ENCODE results near the gene SLC22A23.

- PRO-cap = no peak
CAGE:
- cytosol, long polyA plus RNA = no peak
- long polyA plus RNA = no peak
- nucleus, long polyA plus RNA = no peak
Measured at GRCh38 chr6:2931845-2932577, 28.9 kb upstream of the SERPINB9 start.

GRCh38 chr6:2951346-2952403, 19.7 kb downstream of the SERPINB6 start:
- PRO-cap = no peak
CAGE:
- cytosol, long polyA plus RNA = no peak
- long polyA plus RNA = no peak
- nucleus, long polyA plus RNA = no peak

DNA sequence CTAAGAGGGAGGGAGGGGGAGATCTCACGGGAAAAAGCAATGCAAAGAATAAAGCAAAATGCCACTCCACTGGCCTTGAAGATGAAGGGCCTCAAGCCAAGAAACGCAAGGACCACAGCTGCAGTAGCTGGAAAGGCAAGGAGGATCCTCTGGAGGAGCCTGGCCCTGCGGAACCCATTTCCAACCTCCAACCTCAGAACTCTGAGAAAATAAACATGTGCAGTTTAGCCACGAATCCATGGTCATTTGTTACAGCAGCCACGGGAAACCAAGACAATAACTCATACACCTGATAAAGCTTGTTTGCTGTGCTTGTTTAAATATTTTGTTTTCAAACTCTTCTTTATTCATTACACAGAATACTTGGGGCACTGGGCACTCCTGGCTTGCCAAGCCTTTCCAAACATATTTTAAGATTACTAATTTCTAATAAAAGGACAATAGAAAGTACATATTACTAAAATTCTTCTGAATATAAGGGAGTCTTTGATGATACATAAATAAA, 10.4 kb downstream of the SERPINB6 start:
- PRO-cap = no peak
CAGE:
- cytosol, long polyA plus RNA = no peak
- long polyA plus RNA = no peak
- nucleus, long polyA plus RNA = no peak

DNA sequence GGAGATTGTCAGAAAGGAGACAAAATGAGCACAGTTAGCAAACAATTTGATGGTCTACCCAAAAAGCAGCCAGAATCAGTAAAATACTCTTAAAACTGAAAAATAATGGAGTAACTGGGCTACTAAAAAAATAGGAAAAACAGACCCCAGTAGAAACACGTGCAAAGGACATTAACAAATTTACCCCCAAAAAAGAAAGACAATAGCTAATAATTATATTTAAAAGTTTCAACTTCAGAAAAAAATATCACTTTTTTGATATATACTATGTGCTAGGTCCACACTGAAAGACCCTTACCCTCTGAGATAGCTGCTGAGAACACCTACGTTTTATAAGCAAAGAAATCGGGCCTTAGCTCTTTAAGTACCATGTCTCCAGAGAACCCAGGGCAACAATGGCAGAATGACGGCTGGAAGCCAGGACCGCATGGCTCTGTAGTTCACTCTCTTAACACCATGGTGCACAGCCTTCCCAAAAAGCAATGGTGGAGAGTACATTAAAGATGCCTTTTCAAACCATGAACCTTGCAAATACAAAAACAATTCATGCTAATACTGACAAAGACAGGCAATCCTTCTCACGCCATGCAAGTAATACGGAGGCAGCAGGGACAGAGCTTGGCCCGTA, 8.2 kb downstream of the SERPINB6 start:
- PRO-cap = no peak
CAGE:
- cytosol, long polyA plus RNA = no peak
- long polyA plus RNA = no peak
- nucleus, long polyA plus RNA = no peak

DNA sequence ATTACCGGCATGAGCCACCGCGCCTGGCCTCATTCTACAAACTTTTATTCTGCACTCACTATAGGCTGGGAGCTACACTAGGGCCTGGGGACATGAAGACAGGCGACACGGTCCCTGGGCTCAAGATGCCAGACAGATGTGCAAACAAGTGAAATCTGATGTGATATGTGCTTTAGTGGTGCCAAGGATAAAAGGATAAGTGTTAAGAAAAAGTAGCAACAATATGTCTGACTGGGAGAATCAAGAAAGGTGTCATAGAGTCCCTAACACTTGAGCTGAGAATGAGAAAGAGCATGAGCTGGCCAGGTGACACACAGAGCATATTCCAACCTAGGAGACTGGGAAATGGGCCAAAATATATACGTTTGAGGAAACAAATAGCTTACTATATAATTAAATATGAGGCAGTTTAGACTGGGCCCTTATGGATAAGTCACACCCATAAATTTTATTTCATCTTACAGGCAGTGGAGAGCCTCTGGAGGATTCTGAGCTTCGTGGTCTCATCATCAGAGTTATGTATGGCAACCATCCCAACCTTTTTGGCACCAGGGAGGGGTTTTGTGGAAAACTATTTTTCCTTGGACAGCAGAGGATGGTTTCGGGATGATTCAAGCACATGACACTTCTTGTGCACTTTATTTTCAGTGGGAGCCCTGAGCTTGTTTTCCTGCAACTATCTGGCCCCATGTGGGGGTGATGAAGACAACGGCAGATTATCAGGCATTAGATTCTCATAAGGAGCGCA, 13.0 kb upstream of the NQO2 start:
- PRO-cap = no peak
CAGE:
- cytosol, long polyA plus RNA = no peak
- long polyA plus RNA = no peak
- nucleus, long polyA plus RNA = no peak

GRCh38 chr6:2998718-2999776, 647 bp upstream of the NQO2 start:
- PRO-cap = bidirectional peak, plus-strand start at chr6:2999894, minus-strand start at chr6:2999645
CAGE:
- cytosol, long polyA plus RNA = no peak
- long polyA plus RNA = no peak
- nucleus, long polyA plus RNA = no peak

DNA sequence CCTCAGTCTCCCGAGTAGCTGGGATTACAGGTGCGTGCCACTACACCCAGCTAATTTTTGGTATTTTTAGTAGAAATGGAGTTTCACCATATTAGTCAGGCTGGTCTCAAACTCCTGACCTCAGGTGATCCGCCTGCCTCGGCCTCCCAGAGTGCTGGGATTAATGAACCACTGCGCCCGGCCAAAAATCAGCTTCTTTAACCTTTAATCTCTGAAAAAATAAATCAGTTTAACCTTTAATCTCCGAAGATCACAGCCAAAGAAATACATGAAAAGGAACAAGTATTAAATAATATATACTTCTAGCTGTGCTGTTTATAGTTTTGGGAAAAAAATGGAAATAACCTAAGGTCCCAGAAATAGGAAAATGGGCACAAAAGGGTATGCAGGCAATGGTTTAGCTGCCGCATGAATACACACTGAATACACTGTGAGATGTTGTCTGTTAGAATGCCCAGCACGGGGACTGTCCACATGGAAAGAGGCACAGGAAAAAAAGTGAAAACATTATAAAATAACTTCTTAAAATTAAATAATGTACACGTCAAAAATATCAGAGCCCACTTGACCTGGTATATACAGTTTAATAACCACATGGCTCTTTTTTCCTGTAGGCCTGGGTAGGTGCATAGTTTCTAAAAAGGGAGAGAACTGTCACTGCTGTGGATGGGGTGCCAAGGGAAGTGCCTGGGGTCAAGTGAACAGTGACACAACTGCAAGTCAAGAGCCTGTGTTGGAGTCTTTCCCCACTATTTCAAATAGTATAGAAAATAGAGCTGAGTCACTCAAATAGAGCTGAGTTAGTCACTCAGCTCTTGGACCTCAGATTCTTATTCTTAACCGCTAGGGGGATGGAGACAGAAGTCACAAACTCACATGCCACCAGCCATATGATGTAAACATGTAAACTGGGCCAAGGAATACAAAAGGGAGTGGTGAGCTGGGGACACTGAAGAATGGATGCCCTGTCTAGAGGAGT, 1.8 kb downstream of the NQO2 start:
- PRO-cap = no peak
CAGE:
- cytosol, long polyA plus RNA = no peak
- long polyA plus RNA = no peak
- nucleus, long polyA plus RNA = no peak

GRCh38 chr6:3076501-3077346, 8.4 kb downstream of the RIPK1 start:
- PRO-cap = no peak
CAGE:
- cytosol, long polyA plus RNA = no peak
- long polyA plus RNA = no peak
- nucleus, long polyA plus RNA = no peak

- PRO-cap = no peak
CAGE:
- cytosol, long polyA plus RNA = no peak
- long polyA plus RNA = no peak
- nucleus, long polyA plus RNA = no peak
Measured at GRCh38 chr6:3139266-3140048, 17.9 kb downstream of the TUBB2A start.

DNA sequence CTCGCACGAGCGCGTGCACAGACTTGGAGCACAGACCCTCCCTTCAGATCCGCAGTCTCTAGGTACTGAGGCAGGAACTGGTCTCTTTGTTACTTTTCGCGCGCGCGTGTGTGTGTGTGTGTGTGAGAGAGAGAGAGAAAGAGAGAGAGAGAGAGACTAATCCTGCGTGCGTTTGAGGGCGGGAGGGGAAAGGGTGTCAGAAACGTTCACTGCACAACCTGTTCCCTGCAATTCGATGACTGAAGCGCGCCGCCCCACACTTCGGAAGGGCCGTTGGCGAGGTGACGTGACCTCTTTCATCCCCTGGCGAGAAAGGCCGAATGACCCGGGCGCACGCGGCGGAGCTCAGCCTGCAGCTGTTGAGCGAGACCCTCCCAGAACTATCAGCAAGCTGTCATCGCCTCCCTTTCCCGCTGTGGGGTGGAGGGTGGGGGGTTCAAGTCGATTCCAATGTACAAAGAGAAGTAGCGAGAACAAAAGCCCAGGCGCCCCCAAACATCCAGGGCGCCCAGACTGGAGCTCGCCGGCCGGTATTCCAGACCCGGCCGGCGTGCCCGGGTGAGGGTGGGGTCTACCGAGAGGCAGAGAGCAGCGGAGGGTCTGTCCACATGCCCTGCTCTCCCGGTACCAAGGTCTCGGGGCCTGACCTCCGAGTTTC, 1.6 kb upstream of the TUBB2B start:
- PRO-cap = no peak
CAGE:
- cytosol, long polyA plus RNA = no peak
- long polyA plus RNA = no peak
- nucleus, long polyA plus RNA = no peak

- PRO-cap = no peak
CAGE:
- cytosol, long polyA plus RNA = no peak
- long polyA plus RNA = no peak
- nucleus, long polyA plus RNA = no peak
Measured at GRCh38 chr6:3232048-3232648, 4.7 kb upstream of the TUBB2B start.

- PRO-cap = no peak
CAGE:
- cytosol, long polyA plus RNA = no peak
- long polyA plus RNA = no peak
- nucleus, long polyA plus RNA = no peak
Measured at GRCh38 chr6:3252489-3252969, 6.2 kb upstream of the PSMG4 start.

DNA sequence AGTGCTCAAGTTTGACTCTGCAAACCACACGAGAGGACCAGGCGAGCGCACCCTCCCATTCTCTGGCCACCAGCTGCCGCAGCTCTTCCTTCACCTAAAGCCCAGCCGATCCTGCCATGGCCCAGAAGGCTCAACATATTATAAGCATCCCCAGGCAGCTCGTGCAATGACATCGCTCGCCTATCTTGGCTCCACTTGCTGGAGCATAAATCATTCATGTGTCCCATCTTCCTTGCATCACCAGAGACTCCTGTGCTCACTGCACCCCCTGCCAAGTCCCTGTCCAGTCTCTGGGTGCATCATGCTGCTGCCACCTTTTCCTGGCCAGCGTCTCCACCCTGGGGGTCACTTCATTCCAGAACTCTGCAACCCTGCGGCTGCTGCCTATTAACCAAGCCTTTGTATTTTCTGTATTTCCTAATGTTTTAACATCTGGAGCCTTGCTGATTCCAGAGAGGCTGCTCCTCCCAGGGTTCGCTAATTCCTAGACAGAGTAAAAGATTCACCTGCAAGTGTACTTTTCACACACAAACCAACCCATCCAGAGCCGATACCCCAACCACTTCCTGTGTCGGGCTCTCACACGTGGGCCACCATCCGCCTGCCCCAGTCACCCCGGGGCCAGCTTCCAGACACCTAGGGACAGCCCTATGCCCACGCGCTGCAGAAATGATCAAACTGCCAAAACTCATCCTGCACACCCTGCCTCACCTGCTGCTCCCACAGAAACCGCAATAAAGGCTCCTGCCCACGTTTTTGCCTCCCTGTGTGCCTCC, 59.2 kb downstream of the PSMG4 start:
- PRO-cap = no peak
CAGE:
- cytosol, long polyA plus RNA = no peak
- long polyA plus RNA = no peak
- nucleus, long polyA plus RNA = no peak

DNA sequence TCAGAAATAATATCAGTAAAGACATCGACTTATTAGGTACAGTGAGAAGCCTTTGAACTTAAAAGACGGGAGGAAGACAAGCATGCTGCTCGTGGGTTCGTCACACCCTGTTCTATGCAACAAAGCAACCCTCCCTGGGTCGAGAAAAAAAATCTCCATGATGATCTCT, 96.4 kb downstream of the PSMG4 start:
- PRO-cap = no peak
CAGE:
- cytosol, long polyA plus RNA = no peak
- long polyA plus RNA = no peak
- nucleus, long polyA plus RNA = no peak

- PRO-cap = no peak
CAGE:
- cytosol, long polyA plus RNA = no peak
- long polyA plus RNA = no peak
- nucleus, long polyA plus RNA = no peak
Measured at GRCh38 chr6:3401598-3402579, 55.0 kb downstream of the SLC22A23 start.

DNA sequence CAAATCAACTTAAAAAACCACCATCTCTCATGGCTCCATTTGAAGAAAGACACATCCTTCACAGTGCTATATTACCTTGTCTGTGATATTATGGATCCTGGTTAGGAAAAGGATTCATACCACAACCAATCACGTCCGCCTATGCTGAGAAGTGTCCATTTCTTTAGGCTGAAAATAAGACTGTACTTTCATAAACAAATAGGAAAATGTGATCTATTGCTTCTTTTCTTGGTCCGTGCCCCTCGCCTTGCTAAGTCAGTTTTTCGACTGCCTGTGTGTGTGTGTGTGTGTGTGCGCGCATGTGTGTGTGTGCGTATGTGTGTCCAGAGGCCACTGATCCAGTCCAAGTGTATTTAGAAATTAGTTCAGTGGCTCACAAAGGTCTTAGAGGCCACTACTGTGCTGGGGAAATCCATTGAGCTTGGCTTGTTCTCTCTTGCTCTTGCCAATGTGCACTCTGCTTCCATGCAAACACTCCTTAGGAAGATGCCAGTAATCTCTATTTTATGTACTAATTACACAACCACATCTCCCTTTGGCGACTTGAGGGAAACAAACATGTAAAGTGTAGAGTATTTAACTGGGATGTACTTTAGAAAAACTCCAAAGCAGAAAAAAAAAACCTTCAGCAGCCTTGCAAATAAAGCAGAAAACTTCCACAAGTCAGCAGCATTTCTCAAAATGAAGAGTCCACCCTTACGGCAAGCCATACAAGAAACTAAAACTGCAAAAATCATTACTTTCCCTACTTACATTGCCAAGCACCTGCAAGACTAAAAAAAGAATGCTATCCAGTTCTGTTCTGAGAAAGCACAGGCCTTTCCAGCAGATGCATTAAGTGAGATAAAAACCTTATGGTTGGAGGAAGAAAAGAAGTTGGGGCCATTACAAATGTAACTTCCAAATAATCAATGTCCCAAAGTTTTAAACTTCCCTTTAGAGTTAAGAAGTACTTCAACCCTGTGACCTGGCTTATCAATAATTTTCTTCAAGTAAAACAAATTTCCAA, 50.3 kb downstream of the SLC22A23 start:
- PRO-cap = no peak
CAGE:
- cytosol, long polyA plus RNA = no peak
- long polyA plus RNA = no peak
- nucleus, long polyA plus RNA = no peak

DNA sequence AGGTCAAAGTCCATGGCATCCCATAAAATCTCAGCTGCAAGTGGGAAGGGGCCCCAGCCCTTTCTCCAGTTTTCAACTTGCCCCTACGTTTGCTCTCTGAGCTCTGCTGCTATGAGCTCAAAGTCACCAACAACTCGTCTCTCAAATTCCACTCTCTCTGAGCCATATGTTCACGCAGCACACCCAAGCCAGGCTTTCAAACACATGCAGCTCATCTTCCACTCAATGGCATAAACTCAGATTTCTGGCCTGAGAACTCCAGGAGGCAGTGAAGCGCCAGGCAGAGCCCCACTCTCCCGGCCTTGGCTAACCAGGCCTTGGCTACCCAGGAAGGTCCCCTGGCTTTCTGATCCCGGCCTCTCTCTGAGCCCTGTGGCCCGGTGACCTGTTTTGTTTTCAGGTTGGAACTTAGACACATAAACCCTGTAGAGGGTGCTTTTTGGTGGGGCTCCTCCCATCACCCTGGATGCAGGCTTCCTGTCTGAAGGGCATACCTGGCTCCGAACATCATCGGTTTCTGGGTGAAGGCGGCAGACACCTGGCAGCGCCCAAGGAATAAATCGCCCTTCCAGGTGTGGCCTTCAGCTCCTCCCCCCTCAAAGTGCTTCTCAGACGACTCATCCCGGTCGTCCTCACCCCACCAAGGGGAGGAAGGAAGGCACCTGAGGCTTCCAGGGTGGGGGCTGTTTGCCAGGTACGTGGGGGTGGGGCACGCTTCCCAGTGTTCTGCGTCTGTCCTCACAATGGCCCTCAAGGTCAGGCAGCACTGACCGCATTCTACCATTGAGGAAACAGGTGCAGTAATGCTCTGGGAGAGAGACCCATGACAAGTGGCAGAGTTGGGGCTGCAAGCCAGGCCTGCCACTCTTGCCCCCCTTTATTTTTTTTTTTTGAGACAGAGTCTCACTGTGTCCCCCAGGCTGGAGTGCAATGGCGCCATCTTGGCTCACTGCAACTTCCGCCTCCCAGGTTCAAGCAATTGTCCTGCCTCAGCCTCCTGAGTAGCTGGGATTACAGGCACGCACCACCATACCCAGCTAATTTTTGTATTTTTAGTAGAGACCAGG, 12.2 kb downstream of the SLC22A23 start:
- PRO-cap = no peak
CAGE:
- cytosol, long polyA plus RNA = no peak
- long polyA plus RNA = no peak
- nucleus, long polyA plus RNA = no peak

- PRO-cap = bidirectional peak, plus-strand start at chr6:3457247, minus-strand start at chr6:3457039
CAGE:
- cytosol, long polyA plus RNA = no peak
- long polyA plus RNA = no peak
- nucleus, long polyA plus RNA = no peak
Measured at GRCh38 chr6:3456669-3457580, at the start of gene SLC22A23. Gene SLC22A23 (minus strand): TSS chr6:3457050.

DNA sequence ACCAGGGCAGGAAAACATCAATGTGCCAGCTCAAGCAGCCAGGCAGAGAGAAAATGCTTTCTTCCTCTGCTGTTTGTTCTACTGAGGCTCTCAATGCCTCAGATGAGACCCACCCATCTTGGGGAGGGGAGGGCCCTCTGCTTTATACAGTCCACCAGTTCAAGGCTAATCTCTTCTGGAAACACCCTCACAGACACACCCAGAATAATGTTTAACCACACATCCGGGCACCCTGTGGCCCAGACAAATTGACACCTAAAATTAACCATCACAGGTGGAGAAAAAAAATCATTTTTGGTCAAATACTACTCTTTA, 89.3 kb upstream of the SLC22A23 start:
- PRO-cap = no peak
CAGE:
- cytosol, long polyA plus RNA = no peak
- long polyA plus RNA = no peak
- nucleus, long polyA plus RNA = no peak

DNA sequence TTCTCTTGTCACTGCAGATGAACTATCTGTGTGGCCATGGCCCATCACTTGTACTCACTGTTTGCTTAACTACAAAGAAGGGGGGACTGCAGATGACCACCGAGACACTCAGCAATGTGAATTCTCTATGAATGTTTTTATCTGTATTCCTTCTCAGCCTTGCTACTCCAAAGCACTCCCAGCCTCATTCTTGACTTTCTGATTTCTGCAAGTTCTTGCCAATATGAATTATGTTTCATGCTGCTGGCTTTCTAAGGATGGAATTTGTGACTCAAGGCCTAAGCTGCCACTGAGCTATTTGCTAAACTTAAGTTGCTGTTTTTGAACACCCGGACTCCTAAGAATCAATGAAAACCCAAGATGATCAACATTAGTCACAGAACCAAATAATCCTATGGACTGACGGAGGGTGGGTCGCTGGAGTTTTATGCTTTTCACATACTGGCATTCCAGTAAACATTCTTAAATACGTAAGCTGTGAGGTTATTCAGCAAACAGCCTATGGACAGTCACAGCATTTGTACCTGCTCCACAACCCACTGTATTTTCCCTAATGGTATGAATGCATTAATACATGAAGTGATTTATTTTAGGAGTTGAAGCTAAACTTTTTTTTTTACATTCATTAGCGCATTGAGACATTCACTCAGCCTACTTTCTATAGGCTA, 8.2 kb upstream of the PXDC1 start:
- PRO-cap = no peak
CAGE:
- cytosol, long polyA plus RNA = no peak
- long polyA plus RNA = no peak
- nucleus, long polyA plus RNA = no peak